Sternocleidomastoid (tissue), 1 donor: ENCODE measurements around the genes PSG1, PSG5, PSG4 and PINLYP.

- PRO-cap: no peak
These were observed 1.1 kb upstream of the GSK3A start for GRCh38 chr19:42243405-42243993.

DNA sequence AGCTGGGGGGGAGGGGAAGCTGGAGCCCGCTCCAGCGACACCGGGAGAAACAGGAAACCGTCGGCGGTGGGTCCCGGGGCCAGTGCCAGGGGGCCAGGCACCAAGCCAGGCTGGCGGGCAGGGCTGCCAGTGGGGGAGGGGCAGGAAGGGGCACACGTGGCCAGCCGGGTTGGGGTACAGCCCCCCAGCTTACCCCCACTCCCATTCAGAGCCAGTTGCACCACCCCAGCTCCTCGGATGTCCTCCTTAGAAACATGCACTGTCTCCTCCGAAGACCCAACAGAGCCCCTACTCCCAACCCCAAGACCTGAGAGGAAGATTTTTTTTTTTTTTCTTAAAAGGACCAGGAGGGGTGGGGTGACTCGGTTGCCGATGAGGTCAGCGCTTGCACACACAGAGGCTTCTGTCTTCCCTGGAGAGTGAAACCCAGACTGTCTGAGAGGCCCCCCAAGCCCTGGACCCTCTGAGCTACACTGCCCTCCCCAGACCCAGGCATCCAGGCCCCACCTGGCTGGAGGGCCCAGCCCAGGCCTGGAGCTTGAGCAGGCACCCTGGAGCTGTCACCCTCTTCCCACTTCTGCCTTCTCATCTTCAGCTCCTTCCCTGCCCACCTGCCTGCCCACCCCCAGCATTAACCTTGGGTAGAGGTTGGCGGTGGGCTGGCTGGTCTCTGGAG is 4.0 kb downstream of the ERF start:
- PRO-cap: no peak

DNA sequence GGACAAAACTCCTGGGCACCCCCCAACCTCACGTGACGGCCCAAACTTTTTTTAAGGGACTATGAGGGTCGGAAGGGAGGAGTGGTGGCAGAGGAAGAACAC is 2.0 kb downstream of the ERF start:
- PRO-cap: no peak

DNA sequence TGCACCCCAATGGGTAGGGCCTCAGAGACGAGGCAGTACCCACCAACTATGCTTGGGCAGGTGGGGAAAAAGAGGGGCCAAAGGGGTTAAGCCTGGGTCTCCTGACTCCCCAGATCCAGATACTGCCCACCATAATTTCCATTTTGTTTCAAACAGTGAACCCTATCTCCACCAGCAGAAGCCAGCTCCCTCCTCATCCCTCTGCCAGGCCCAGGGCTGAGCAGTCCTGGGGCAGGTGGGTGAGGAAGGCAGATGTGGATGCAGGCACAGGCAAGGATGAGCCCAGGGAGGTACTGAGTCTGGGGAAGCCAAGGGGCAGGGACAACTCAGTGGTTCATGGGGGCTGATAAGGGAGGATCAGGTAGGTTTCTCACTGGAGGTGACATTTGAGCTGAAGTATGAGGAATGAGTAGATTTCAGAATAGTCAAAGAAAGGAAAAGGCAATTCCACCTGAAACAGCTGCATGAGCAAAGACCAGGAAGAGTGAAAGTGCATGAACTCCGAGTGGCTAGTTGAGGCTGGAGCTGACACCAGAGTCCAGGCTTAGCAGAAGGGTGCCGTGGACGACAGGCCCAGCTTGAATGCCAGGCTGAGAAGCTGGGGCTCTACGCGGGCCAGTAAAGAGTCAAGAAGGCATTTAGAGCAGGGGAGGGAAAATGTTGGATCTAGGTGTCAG is 10.2 kb downstream of the CIC start:
- PRO-cap: no peak

DNA sequence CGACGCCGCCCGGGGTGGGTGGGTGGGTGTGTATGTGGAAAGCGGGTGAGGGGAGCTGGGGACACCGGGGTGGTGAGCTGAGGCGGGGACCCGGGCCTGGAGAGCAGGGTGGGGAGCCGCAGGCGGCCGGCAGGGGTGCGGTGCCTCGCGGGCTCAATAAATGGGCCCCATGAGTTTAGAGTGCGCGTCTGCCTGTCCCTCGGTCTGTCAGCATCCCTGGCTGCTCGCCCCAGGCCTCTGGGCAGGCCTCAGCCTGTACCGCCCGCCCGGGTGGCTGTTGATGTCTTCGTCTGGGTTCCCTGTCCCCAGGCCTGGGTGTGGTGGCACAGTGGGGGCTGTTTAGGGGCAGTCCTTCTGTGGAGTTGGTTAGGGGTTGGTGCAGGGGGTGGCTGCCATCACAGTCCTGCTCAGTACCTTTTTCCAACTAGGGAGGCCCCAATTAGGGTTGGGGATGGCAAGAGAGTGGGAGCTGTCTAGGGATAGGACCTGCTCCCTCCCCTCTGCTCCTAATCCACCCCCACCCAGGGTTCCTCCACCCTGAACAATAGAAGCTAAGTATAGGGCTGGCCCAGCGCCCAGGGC is 12.2 kb downstream of the CIC start:
- PRO-cap: unidirectional peak, minus-strand start at position 426 of the sequence

DNA sequence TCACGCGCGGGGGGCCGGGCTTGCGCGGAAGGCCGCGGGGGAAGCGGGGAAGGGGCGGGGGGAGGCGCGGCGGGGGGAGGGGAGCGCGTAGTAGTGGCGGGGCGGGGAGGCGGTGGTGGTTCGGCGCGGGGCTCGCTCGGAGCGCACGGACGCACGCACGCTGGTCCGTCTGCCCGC is 14.8 kb downstream of the CIC start:
- PRO-cap: bidirectional peak, plus-strand start at position 118 of the sequence, minus-strand start outside the sequence

DNA sequence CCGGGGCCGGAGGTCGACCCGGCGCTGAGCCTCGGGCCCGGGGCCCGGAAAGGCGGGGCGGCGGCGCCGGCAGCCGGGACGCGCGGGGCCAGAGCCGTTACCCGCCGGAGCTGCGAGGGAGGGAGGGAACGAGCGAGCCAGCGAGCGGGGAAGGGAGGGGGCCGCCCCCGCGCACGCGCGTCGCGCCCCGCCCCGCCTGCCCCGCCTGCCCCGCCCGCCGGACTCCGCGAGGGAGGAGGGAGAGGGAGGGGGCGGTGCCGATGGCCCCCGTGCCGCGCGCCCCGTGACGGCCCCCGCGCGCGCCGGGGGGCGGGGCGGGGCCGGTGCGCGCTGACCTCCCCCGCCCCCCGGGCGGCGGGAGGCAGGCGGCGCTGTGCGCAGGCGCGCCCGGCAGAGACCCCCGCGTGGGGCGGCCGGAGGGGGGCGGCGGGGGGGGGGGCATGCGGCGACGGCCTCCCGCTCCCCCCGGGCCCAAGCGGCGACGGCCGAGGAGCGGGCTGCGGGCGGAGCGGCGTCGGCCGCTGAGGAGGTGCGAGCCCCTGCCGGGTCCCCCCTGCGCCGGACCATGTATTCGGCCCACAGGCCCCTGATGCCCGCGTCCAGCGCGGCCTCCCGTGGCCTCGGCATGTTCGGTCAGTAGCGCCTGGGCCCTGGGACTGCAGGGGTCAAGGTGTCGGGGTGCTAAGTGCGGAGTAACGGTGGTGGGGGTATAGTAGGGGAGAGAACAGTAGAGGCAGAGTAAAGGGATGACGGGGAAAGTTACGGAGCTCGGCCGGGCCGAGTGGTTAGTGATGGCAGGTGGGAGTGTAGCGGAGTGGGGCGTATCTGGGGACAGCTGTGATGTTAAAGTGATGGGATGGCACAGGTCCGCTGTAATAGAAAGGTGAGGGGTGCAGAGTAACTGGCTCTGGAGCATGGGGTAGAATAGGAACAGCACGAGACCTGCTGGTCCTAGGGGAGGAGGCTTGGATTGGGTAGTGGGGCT is 15.4 kb downstream of the CIC start:
- PRO-cap: bidirectional peak, plus-strand start at position 350 of the sequence, minus-strand start at position 114 of the sequence

- PRO-cap: no peak
These were observed 26.5 kb downstream of the CNFN start for GRCh38 chr19:42363559-42363986.

- PRO-cap: no peak
These were observed 6.2 kb upstream of the CNFN start for GRCh38 chr19:42396289-42396736.

DNA sequence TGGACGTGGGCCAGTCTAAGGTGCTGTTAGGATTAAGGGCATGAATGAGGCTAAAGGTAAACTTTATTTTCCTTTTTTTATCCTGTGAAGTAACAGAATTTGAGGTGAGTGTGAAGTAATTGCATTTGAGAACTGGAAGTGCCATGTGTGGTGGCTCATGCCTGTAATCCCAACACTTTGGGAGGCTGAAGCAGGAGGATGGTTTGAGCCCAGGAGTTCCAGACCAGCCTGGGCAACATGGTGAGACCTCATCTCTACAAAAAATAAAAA is 7.9 kb upstream of the CXCL17 start:
- PRO-cap: no peak

DNA sequence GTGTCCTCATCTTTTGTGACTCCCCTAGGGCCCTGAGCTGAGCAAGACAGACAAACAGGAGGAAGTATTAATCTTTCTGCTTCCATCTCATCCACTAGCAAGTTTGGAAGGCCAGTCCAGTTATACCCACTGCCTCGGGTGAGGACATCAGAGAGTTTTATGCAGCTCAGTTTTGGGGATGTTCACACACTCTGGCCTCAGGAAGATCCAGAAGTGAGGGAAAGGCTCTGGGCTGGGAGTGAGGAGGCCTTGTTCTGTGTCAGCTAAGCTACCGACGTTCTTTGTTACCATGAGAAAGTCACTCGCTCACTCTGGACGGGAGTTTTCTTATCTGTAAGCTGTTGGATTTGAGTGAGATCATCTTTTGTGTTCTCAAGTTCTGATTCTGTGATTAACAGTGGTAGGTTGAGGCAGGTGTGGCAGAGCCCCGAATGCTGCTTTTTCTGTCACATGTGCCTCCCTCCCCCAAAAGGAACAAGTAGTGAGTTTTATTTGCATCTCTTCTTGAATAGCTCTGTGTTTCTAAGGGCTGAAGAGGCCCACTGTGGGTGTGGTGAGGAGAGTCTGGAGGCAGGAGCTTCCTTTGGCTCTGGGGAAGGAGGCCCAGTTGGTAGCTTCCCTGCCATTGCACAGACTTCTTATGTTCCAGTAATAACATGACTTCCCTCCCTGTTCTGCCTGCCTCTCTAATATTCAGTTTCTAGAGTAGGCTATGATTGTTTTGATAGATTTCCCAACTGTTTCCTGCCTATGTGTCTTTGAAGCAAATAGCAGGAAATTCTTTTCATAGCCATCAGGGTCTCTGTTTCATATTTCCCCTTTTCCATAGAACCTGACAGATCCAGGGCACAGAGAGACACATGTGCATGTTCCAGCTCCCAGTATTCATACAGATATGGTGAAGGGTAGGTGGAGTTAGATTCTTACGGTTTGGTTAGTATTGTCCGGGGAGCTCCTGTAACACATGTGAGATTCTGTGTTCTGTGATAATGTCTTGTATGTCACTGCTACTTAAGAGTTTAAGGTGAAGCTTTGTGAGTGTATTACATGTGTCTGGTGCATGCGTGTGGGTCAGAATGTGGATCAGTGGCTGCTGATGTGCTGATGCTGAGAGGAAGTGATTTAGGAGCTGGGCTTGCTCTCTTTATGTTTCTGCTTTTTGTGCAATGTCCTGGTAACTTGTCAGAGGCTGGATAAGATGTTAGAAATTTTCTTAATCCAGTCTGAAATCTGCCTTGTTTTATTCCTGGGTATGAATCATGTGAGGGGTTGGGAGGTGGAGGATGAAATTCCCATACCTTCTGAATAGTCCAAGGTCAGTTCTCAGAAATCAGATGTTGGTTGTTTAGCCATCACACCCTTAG is 24.0 kb upstream of the CXCL17 start:
- PRO-cap: no peak

GRCh38 chr19:42879468-42879928 is at the start of gene PSG1:
Gene PSG1, minus strand, starts transcription at chr19:42879713.
- PRO-cap: no peak

DNA sequence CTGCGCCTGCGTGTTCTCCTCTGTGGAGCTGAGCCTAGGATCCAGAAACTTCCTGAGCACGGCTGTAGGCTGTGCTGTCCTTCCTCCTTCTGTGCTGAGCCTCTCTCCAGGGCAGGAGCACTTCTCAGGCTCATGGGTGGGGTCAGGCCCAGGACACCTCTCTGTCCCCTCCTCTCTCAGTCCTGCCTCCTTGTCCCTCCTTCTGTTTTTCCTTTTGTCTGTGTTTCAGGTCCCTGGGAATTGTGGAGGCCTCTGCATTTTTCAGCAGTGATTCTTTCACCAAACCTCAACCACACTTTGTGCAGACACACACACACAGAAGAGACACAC is at the start of gene PSG5:
TSS of gene PSG5 (minus strand) at position 126 of the 330 bp plus-strand sequence.
- PRO-cap: no peak

- PRO-cap: no peak
These were observed at the start of gene PSG4 for GRCh38 chr19:43205450-43205856. Gene PSG4, minus strand, starts transcription at chr19:43205638.

DNA sequence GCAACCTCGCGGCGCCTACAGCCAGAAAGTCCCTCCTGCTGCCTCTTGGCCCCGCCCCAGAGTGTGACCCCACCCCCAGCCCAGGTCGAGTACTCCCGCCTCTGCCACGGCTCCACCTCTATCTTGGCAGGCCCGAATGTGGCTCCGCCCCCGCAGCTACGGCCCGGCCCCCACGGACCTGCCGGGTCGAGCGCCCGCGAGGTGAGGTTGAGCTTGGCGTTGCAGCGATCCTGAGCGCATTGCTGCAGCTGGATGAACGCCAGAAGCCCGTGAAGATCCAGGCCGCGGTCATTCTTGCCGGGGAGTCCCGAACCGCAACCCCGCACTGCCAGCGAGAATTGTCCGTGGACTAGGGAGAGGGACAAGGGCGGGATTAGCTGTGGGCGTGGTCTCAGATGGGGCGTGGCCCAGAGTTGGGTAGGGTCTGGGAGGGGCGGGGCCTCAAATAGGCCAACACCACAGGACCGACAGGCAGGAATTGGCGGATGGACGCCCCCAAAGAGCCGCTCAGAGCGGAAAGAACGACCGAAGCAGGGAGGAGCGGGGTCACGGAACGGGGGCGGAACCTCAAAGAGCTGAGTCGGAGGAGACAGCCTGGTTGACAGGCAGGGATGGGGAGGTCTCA is 1.9 kb downstream of the LYPD3 start:
- PRO-cap: bidirectional peak, plus-strand start at position 175 of the sequence, minus-strand start outside the sequence; bidirectional peak, plus-strand start at position 461 of the sequence, minus-strand start at position 327 of the sequence

DNA sequence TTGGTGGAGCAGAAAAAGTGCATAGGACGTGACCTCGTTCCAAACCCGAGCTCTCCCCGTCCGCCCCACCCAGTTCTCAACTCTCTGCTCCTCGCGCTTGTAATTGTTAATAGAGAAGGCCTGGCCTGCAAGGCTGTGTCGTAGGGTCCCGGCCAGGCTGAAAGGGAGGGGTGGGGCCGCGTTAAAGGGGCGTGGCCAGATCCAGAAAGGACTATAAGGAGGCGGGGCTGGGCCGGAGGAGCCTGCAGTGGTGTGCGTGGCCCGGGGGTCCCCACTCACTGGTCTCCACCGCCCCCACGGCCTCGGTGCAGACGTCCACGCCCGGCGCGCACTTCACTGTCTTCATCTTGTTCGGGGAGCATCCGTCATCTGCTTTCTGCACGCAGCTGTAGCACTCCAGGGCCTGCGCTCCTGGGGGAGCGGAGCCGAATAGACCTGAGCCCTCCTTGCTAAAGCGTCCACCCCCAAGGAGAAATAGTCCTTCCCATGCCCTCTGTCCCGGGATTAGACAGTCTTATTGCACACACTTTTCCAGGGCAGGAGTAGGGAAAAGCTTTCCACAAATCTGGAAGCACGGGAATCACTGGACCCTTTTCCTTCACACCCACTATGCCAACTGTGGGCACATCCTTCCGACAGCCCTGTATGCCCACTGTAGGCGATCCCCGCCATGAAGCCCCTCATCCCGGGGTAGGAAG is 1.2 kb downstream of the LYPD3 start:
- PRO-cap: bidirectional peak, plus-strand start at position 216 of the sequence, minus-strand start at position 78 of the sequence

DNA sequence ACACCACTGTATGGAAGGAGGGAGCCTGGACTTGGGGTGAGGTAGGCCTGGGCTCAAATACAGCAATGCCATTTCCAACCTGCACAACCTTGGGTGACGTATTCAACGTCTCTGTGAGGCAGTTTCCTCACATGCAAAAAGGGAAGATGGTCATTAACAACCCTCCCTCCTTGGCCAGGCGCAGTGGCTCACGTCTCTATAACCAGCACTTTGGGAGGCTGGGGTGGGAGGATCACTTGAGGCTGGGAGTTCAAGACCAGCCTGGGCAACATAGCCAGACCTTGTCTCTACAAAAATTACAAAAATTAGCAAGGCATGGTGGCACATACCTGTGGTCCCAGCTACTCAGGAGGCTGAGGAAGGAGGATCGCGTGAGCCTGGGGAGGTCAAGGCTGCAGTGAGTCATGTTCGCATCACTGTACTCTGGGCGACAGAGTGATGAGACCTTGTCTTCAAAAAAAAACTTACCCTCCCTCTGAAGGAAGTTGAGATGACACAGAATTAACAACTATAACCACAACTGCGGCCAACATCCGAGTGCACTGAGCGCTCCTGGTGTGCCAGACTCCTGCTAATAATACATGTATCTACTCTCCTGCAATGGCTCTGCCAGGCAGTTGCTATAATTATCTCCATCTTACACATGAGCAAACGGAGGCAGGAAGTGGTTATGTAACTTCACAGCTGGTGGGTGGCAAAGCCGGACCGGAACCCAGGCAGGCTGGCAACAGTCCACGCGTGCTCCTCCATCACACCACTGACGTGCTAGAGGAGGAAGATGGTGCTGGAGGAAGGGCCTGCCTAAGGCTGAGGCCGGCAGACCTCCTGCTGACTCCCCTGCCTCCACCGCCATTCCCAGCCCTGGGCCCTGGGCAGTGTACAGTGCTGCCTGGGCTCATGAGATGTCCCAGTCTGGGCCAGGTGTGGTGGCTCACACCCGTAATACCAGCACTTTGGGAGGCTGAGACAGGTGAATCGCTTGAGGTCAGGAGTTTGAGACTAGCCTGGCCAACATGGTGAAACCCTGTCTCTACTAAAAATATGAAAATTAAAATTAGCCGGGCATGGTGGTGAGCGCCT is 12.7 kb downstream of the XRCC1 start:
- PRO-cap: bidirectional peak, plus-strand start at position 819 of the sequence, minus-strand start at position 559 of the sequence

- PRO-cap: no peak
These were observed 969 bp downstream of the XRCC1 start for GRCh38 chr19:43574306-43574810.

GRCh38 chr19:43575370-43576450 is at the start of gene PINLYP:
Gene PINLYP, plus strand, starts transcription at chr19:43575801.
- PRO-cap: bidirectional peak, plus-strand start at chr19:43575827, minus-strand start at chr19:43575527

DNA sequence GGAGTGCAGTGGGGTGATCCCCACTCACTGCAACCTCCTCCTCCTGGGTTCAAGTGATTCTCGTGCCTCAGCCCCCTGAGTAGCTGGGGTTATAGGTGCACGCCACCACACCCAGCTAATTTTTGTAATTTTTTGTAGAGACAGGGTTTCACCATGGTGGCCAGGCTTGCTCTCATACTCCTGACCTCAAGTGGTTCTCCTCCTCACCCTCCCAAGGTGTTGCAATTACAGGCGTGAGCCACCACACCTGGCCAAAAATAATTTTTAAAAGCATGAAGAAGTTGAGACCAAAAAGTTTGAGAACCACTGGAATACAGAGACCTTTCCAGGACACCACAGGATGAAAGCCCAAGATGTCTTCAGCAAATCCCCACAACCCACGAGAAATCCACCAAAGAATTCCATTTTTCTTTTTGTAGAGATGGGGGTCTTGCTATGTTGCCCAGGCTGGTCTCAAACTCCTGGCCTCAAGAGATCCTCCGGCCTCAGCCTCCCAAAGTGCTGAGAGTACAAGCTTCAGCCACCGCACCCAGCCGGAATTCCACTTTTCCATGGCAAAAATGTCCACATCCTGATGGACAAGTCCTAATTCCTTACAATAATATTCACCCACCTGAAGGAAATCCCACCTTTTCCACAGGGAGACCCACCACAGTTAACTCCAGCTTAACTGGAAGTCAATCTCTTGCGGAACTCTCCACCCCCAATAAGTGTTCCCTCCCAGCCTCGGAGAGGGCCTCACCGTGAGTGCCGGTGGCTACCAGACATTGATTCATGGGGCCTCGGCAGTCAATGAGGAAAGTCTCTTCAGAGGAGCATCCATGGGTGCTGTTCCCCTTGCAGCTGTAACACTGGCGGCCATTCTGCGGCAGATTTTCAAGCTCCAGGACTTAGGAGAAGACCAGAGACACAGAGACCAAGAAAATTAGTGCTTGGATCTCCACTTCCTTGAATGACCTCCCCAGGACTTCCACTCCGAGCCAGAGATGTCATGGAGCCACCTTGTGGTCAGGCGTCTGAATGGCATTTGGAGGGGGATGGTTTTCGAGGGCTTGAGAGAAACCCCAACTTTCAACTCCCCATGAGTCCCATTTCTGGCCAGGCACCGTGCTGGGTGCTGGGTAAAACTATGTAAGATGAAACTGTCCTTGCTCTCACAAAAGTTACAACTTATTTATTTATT is 12.2 kb upstream of the CADM4 start:
- PRO-cap: no peak